AG09309 (cell line): ENCODE data around the genes ACTR8 and ARF4.

GRCh38 chr3:53185538-53186155 lies 24.6 kb downstream of the PRKCD start:
- RRBS, result 96% methylated on average over 3 of the region's 16 CpGs

- RRBS, result no CpG with 5 or more reads among the region's 19 CpGs
These were observed 29.1 kb downstream of the TKT start for GRCh38 chr3:53226613-53227152.

- RRBS, result no CpG with 5 or more reads among the region's 5 CpGs
These were observed 39.2 kb downstream of the DCP1A start for GRCh38 chr3:53308049-53308603.

DNA sequence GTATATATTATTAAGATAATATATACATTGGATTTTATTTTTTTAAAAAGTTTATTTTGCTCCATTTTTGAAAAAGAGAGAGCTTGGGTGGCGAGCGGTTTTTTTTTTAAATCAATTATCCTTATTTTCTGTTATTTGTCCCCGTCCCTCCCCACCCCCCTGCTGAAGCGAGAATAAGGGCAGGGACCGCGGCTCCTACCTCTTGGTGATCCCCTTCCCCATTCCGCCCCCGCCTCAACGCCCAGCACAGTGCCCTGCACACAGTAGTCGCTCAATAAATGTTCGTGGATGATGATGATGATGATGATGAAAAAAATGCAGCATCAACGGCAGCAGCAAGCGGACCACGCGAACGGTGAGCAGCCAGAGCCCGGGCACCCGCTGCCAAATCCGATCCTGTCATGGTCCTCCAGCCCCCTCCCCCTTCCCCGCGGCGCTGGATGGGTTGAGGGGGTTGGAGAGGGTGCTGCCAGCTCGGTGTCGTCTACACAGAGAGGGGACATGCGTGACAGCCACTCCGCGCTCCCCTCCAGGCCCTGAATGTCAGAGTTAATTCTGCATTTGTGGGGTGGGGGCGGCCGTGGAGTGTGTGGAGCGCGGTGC lies 569 bp downstream of the CACNA1D start:
- RRBS, result no CpG with 5 or more reads among the region's 31 CpGs

- RRBS, result no CpG with 5 or more reads among the region's 11 CpGs
These were observed 96.8 kb downstream of the CHDH start for GRCh38 chr3:53749260-53749894.

- RRBS, result 2% methylated on average over 13 of the region's 73 CpGs
These were observed at the start of gene ACTR8 for GRCh38 chr3:53881514-53882604. Gene ACTR8 (minus strand): TSS chr3:53882152.

- RRBS, result 0% methylated on average over 1 of the region's 6 CpGs
These were observed 1.0 kb downstream of the SELENOK start for GRCh38 chr3:53890649-53891068.

DNA sequence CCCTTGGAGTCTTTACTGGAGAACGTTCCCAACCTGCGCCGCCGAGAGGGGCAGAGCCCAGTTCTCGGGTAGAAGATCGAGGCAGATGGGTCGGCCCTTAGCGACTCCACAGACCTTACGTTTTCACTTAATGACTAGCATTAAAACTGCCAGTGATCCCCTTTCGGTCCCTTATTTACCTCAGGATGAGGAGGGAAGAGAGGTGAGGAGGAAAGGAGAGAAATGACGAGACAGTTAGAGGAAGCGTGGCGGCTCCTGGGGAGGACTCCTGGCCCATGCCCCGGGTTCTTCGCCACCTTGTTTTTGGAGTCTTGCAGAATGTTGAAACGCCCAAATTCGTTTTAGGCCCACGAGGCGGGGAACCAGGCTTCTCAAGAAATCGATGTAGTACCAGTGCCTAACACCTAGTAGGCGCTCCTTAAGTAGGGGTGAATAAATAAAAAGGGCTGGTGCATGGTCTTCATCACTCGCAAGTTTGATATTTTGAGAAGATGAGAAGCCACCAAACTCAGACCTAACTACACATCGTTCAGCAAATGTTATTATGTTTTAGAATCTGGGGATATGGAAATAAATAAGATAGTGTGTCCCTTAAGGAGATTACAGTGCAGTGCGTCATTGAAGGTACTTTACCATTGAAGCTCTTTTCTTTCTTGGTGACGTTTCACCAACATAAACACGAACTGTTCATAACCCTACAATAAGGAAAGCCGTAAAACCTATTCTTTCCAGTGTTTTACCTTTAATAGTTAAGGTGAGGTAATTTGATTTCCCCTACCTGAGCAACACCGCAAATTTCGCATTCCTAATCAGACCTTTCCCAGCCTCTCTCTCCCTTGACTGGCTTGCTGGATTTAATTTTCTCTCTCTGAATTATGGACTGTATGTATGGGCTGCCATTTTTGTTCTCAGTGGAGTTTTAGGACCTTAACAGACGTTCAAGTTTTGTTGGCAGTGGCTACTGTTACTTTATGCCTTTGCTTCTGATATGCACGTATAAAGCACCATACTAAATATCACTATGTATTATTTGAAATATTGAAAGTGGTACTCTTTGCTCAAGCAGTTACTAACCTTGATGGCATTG lies 702 bp downstream of the CCDC66 start:
- RRBS, result no CpG with 5 or more reads among the region's 31 CpGs

- RRBS, result no CpG with 5 or more reads among the region's 6 CpGs
These were observed 36.5 kb downstream of the CCDC66 start for GRCh38 chr3:56593068-56594195.

GRCh38 chr3:56911173-56911642 lies 109.5 kb upstream of the ARHGEF3 start:
- RRBS, result no CpG with 5 or more reads among the region's 5 CpGs

GRCh38 chr3:57079148-57079628 lies 18.7 kb downstream of the SPATA12 start:
- RRBS, result no CpG with 5 or more reads among the region's 54 CpGs

DNA sequence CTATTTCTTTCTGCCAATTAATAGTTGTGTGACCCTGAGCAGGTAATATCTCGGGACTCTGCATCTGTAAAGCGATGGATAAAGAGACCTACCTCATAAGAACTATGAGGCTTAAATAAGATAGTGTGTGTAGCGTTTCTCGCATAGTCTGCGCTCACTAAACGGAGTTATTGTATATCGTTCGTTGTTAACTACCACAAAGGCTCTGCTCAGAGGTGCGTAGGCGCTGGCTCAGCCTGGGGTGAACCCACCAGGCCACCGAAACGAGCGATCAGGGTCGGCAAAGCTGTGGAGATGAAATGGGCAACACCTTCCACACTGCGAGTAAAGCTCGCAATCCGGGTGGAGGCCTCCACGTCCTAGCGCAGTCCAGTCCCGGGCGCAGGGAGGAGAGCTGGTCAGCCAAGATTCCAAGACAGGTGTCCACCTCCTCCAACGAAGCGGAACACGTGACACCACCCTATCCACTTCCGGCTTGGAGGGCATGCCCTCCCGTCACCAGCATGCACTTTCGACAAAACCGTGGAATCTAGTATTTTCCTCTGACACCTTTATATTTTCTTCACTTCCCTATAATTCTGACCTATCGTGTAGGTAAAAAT lies 395 bp upstream of the PDE12 start:
- RRBS, result 0% methylated on average over 5 of the region's 29 CpGs

DNA sequence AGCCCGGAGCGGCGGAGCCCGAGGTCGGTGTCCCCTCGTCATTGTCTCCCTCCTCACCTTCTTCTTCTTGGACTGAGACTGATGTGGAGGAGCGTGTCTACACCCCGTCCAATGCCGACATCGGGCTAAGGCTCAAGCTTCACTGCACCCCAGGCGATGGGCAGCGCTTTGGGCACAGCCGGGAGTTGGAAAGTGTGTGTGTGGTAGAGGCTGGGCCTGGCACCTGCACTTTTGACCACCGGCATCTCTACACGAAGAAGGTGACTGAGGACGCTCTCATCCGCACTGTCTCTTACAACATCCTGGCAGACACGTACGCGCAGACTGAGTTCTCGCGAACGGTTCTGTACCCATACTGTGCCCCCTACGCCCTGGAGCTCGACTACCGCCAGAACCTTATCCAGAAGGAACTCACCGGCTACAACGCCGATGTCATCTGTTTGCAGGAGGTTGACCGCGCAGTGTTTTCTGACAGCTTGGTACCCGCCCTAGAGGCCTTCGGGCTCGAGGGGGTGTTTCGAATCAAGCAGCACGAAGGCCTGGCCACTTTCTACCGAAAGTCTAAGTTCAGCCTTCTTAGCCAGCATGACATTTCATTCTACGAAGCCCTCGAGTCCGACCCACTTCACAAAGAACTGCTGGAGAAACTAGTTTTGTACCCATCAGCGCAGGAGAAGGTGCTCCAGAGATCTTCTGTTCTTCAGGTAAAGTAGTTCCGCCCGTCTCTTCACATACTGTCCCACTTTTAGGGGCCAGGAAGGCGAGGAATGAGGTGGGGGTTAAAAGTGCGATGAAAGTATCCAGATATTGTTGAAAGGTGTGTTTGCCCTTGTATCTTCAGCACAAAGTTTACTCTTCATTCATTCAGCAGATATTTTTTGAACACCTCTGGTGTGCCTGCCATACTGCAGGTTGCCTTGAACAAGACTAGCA lies 1.2 kb downstream of the PDE12 start:
- RRBS, result 5% methylated on average over 3 of the region's 45 CpGs

DNA sequence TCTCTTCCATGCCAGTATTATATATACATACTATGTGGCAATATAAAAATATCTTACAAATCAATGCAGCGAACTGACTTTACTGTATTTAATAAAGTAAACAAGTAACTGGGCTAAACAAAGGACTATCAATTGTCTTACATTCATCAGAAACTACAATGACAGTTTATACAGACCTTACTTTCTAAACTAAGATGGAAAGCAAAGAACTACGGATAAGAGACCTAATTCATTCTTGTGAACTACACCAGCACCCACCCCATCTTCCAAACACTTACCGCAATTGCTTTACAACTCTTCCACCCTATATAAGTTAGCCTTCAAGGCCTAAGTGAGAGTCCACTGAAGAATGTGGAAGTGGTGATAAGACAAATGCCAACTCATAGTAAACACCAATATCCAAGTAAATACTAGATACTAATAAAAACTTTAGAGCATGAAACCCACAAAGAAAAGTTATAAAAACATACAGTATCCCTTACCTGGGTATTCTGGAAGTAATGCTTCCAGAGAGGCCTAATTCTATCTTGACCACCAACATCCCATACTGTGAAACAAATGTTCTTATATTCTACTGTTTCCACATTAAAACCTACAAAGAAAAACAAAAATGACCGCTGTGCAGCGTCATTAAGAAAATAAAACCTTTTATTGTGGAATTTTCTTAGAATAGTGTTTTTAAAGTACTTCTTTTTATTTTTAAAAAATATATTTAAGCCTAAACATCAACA lies 13.6 kb downstream of the ARF4 start:
- RRBS, result no CpG with 5 or more reads among the region's 5 CpGs

GRCh38 chr3:57596755-57597504 lies at the start of gene ARF4:
Gene ARF4 (minus strand): TSS chr3:57597344.
- RRBS, result 1% methylated on average over 21 of the region's 51 CpGs

- RRBS, result no CpG with 5 or more reads among the region's 10 CpGs
These were observed 41.1 kb downstream of the SLMAP start for GRCh38 chr3:57797188-57797697.

DNA sequence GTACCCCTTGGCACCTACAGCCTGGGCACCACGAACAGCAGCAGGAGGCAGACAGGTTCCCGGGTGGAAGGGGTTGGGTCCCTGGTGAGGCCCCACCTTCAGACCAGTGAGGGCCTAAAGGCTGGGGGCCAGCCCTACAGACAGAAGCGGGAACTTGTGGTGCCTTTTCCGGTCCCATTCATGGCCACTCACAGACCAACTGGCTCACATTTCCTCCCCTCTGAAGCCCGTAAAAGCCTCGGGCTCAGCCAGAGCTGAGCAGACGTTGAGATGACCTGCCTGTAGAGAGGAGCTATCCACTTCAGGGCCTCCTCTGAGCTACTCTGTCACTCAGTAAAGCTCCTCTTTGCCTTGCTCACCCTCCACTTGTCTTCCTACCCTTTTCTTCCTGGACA lies 53.4 kb downstream of the SLMAP start:
- RRBS, result no CpG with 5 or more reads among the region's 7 CpGs

DNA sequence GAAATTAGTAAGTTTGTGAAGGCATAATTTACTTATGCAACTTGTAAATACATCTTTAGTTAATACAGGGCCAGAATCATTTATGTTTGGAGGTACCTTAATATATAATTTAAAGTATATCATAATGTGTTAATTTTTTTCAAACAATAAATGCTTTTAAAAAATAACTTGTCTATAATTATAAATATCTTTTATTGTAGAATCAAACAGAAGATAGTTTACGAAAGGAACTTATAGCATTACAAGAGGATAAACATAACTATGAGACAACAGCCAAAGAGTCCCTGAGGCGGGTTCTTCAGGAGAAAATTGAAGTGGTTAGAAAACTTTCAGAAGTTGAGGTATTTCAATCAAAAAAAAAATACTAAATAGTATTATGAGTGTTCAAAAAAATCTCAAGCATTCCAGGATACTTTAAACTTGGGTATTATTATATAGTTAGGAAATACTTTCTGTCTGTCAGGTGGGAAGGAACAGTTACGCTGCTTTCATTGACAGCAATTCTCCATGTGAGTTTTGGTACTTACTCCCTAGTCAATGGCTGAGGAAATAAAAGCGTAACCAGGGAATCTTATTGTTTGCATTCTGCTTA lies 104.5 kb downstream of the SLMAP start:
- RRBS, result no CpG with 5 or more reads among the region's 4 CpGs

- RRBS, result no CpG with 5 or more reads among the region's 5 CpGs
These were observed 105.7 kb downstream of the SLMAP start for GRCh38 chr3:57861773-57862192.